ENCODE results near the genes PCDHGA1, PCDHGA3, PCDHGB3 and HDAC3.

DNA sequence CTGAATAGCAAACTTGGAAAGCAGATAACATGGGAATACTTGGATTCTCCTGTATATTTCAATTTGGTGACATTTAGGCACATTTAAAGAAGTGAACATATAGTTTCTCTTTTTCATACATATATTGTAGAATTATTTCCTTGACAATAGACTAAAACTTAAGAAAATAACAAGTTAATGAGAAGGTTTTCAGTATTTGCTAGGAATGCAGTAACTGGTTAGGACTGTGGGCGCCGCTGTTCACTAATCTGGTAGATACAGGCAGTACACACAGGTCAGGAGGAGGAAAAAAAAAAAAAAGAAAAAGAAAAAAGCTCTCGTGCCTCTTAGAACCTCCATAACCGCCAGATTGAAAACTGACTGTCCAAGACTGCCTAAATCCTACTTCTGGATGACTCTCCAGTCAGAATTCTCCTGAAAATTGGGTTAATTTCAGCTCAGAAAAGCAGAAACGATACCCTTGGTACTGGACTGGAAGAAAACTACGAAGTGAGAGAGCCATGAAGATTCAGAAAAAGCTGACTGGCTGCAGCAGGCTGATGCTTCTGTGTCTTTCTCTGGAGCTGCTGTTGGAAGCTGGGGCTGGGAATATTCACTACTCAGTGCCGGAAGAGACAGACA is at the start of gene PCDHGA1:
TSS of gene PCDHGA1 (plus strand) at position 330 of the 621 bp plus-strand sequence.
- PRO-cap, result no peak
- RAMPAGE, long total RNA, 2 experiments, result no peak in any of the 2 experiments

DNA sequence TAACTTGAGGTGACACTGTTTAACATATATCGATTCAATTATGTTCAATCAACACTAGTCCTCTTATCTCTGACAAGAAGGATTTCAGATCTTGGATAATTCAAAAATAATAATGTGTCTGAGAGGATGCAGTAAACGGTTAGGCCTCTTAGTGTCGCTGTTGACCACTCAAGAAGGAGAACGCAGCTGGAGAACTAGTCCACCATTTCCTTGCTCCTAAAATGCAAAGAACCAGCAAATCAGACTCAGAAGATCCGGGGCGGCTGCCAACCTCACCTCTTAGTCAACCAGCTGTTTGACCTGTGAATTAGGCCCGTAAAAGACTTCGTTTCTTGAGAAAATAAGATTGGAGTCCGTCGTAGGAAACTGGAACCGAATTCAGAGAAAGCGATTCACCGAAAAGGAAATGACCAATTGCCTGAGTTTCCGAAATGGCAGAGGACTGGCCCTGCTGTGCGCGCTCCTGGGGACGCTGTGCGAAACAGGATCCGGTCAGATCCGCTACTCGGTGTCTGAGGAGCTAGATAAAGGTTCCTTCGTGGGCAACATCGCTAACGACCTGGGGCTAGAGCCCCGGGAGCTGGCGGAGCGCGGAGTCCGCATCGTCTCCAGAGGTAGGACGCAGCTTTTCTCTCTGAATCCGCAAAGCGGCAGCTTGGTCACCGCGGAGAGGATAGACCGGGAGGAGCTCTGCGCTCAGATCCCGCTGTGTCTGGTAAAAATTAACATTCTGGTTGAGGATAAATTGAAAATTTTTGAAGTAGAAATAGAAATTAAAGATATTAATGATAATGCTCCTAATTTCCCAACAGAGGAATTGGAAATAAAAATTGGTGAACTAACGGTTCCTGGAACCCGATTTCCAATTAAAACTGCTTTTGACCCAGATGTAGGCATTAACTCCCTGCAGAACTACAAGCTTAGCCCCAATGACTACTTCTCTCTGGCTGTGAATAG is at the start of gene PCDHGA3:
TSS of gene PCDHGA3 (plus strand) at position 202 of the 957 bp plus-strand sequence.
- PRO-cap, result no peak
- RAMPAGE, long total RNA, 2 experiments, result no peak in any of the 2 experiments

DNA sequence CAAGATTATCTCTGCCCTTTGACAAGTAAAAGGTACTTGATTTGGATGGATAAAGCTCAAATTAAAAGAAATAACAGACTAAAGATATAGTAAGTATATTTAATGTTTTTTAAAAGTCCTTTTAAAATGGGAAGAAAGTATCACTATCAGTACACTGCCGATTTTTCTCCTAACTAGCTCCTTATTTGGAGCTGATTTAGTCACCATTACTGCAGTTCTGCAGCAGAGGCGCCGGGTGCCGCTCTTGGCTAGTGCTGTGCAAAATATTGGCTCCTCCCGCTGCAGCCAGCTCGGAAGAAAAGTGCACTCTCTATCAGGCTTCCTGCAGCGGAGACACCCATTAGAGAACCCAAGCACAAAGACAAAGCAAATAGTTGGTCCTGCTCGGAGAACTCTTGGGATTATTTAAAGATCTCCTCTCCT is at the start of gene PCDHGB3:
TSS of gene PCDHGB3 (plus strand) at position 304 of the 423 bp plus-strand sequence.
- PRO-cap, result no peak
- RAMPAGE, long total RNA, 2 experiments, result no peak in any of the 2 experiments

DNA sequence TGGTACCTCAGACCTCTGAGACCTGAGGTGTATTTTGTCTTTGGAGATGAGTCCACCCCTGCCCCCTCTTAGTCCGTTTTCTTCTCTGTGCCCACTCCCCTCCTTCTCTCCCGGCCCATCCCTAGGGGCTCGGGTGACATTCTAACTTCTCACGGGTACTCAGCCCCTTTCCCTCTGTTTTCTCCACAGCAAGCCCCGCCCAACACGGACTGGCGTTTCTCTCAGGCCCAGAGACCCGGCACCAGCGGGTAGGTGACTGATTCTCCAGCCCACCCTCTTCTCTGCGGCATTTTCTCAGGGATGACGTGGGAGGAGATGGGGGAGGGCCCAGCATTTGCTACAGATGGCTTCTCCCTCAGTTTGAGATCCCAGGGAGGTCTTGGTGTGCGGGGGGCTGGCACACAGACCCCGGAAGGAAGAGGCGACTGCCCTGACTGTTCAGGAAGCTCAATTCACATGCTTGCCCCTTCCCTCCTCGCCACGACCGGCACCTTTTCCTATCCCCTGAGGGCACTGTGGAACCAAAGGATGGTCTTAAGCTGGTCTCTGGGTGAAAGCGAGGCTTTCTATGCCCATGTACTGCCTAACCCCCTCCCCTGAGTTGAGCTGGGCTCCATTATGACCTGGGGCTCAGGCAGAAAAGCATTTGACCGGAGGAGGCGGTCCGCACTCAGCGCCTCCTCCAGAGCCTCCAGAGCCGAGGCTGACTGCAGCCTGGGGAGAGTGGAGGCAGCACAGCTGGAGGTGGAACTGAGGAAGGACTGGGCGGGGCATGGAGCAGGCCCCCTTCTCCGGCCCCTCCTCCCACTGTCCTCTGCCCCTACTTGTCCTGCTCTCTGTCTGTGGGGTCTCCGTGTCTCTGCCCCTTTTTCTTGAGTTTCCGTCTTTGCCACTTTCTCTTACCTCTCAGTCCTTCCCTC is 6.0 kb downstream of the PCDHGC5 start:
- PRO-cap, result no peak
- RAMPAGE, long total RNA, 2 experiments, result no peak in any of the 2 experiments

GRCh38 chr5:141513520-141514552 is 25.0 kb downstream of the PCDHGC5 start:
- PRO-cap, result bidirectional peak, plus-strand start at chr5:141513805, minus-strand start at chr5:141513731
- RAMPAGE, long total RNA, 2 experiments, result no peak in any of the 2 experiments

DNA sequence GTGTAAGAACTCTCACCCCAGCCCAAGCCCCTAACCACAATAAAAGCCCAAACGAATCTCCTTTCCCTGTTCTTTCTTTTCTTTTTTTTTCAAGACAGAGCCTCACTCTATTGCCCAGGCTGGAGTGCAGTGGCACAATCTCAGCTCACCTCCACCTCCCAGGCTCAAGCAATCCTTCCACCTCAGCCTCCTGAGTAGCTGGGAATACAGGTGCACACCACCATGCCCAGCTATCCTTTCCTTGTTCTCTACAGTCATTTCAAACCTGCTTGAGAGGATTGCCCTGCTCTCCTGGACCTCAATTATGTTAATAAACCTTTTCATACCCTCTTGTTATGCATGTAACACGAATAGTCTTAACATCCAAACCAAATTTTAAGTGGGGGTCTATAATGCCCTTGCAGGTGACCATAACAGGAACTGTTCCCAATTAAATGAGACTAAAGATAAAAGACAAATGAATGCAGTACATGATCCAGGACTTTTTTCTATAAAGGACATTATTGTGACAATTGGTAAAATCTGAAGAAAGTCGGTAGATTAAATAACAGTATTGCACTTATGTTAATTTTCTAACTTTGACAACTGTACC is 61.8 kb downstream of the PCDHGC5 start:
- PRO-cap, result no peak
- RAMPAGE, long total RNA, 2 experiments, result no peak in any of the 2 experiments

DNA sequence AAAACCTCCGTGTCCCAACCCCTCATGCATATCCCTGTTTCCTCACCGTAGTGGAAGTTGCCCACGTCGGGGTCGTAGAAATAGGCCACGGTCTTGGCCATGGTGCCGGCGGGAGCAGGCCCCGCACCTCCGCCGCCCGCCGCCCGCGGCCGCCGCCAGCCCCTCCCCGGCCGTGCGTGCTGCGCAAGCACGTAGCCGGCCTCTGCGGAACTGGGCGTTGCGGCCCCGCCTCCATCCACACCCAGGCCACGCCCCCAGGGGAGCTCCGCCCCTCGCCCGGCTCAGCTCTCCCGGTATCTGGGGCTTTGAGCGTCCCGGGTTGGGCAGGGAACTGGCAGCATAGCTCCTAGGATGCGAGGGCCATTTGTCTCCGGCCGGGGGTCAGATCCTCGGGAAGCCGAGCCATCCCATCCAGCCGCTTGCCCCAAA is at the start of gene HDAC3:
TSS of gene HDAC3 (minus strand) at position 160 of the 429 bp plus-strand sequence.
- PRO-cap, result bidirectional peak, plus-strand start at position 312 of the sequence, minus-strand start at position 160 of the sequence
- RAMPAGE, long total RNA, 2 experiments, result start-site peak on the minus strand in 1 of 2 experiments, centred at position 146 of the sequence, 172 reads per replicate

- PRO-cap, result no peak
- RAMPAGE, long total RNA, 2 experiments, result no peak in any of the 2 experiments
Observed at GRCh38 chr5:141680068-141680759, 1.8 kb downstream of the ARAP3 start.

DNA sequence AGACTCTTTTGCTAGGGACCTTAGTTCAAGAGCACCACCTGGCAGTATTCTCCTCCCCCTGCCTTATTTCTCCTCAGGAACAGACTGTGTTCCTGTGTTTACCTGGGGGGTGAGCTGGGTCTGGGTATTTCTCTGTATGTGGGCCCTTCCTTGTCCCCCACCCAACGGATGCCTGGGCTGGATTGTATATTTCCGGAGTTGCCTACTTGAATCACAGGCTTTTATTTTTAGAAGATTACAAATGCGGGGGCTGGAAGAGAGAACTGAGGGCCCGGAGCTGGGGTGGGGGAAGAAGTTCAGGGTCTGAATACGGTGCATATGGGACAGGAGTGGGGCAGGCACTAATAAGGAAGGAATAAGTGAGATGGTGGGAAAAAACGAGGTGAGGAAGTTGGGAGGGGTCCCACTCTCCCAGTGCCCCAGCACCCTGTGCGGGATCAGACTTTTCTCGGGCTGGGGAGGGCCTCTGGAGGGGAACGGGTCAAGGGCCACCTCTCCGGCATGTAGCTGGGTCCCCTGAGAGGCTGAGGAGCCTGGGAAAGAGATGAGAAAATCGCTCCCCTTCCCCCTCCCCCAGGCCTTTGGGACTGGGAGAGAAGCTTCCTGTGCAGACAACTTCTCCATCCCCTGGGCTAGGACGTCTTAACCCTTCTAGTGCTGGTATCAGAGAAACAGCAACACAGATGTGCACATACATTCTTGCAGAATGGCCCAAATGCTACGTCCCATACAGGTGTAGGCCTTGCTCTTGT is 42.1 kb downstream of the PCDH1 start:
- PRO-cap, result no peak
- RAMPAGE, long total RNA, 2 experiments, result no peak in any of the 2 experiments

DNA sequence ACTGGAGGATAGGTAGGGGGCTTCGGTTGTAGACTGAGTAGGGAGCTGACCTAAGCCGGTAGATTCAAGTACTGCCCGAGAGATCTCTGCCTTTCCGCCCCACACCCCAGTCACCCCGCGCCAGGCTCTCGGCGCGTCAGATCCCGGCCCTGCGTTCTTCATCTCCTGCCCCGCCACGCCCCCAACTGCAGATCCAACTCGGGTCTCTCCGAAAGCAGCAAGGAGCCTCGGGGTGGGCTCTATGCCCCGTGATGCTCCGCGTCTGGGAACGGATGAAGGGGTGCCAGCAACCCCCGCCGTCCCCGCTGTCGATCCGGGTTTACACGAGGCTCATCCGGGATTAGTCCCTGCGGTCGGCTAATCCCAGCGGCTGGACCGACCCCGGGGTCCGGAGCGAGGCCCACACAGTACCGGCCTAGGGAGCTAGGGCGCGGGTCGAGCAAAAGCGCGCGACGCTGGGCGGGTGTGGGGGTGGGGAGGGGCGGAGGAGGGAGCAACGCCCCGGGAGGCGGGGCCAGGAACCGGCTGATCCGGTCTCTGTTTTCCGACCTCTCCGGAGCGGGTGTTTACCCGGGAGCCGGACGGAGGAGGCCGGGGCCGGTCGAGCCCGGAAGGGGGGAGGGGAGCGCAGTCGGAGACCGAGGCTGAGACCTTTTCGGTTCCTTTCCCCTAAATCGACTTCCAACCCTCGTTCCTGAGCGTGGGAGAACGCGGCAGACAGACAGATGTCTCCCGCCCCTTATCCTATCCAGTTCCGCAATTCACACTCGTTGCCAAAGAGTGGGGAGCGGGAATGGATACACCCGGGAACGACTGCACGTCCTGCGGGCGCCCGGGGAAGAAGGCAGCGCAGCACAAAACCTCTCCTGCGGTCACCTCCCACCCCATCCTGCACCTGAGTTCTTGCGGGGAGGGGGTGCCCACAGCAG is 28.7 kb downstream of the PCDH1 start:
- PRO-cap, result bidirectional peak, plus-strand start at position 556 of the sequence, minus-strand start at position 467 of the sequence
- RAMPAGE, long total RNA, 2 experiments, result start-site peak on the minus strand in 1 of 2 experiments, centred at position 458 of the sequence, 8 reads per replicate

DNA sequence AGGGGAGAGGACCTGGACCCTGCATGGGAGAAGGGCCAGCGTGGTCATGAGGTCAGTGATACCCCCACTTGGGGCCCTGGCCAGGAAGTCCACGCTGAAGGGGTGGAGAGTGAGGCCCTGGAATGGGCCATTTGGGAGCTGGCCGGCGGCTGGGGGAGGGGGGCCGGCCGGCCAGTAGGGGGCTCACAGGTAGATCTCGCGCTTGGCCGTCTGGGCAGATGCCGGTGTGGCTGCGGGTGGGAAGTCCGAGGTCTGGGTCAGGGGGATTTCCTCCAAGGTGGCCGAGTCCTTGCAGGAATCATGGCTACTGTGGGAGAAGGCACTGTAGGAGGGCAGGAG is 24.4 kb downstream of the PCDH1 start:
- PRO-cap, result no peak
- RAMPAGE, long total RNA, 2 experiments, result no peak in any of the 2 experiments

GRCh38 chr5:141864159-141864816 is 13.9 kb downstream of the PCDH1 start:
- PRO-cap, result no peak
- RAMPAGE, long total RNA, 2 experiments, result no peak in any of the 2 experiments

- PRO-cap, result no peak
- RAMPAGE, long total RNA, 2 experiments, result no peak in any of the 2 experiments
Observed at GRCh38 chr5:141878730-141879529, 720 bp upstream of the PCDH1 start.

GRCh38 chr5:141951433-141951838 is 6.6 kb downstream of the PCDH12 start:
- PRO-cap, result no peak
- RAMPAGE, long total RNA, 2 experiments, result no peak in any of the 2 experiments

GRCh38 chr5:142342106-142342915 is 17.5 kb upstream of the SPRY4 start:
- PRO-cap, result no peak
- RAMPAGE, long total RNA, 2 experiments, result no peak in any of the 2 experiments

DNA sequence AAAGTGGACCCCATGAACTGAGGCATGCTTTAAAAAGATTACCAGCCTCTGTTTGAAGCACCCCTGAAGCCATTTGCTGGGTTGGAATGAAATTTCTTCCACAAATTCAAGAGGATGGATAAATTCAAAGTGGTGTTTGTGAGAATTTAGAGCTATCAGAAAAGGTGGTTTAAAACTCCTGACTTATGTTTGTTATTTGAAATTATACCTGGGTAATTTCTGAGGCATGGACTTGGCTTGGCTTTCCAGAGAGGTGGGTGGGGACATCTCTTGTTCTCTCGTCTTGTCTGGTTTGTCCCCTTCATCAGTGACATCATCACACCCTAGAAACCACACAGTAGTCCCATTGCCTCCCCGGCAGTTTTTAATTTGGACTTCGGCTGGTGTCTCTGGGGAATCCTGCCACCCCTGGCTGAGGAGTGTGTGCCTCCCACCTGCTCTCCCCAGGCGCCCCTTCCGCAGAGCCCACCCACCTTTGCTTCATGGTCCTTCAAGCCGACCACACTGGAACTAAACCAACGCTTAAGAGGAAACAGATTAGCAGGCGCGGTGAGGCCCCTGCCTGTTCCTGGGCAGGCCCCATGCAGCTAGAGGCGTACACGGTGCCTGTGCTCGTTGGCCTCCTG is 107.4 kb upstream of the SPRY4 start:
- PRO-cap, result no peak
- RAMPAGE, long total RNA, 2 experiments, result no peak in any of the 2 experiments

DNA sequence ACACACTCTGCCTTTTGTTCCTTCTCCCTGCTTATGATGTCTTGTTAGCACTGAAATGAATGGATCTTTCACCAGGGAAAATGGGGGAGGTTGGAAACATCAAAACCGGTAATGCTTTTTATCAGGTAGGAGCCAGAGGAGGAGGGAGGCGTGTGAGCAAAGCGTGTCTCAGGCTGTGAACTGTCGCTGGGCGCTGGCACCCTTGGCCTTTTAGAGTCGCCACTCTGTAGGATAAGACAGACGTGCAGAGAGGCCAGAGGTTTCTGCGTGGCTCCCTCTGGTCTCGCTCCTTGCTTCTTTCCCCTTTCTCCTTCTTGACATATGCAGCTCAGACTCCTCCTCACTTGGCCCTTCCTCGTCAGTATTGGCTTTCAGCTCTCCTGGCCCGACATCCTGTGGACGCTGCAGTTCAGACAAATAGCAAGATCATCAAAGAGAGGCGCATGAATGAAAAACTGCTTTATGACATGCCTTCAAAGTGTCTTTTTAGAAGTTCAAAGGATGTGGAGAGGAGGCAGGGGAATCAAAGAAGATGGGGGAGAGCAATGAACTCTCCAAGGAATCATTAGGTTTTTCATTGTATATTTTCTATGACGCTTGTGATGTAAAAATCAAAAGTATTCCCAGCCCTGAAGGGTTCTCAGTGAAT is 116.8 kb upstream of the SPRY4 start:
- PRO-cap, result no peak
- RAMPAGE, long total RNA, 2 experiments, result no peak in any of the 2 experiments

- PRO-cap, result no peak
- RAMPAGE, long total RNA, 2 experiments, result no peak in any of the 2 experiments
Observed at GRCh38 chr5:142521931-142522230, 164.0 kb downstream of the FGF1 start.

GRCh38 chr5:142548983-142549234 is 137.0 kb downstream of the FGF1 start:
- PRO-cap, result no peak
- RAMPAGE, long total RNA, 2 experiments, result no peak in any of the 2 experiments

- PRO-cap, result no peak
- RAMPAGE, long total RNA, 2 experiments, result no peak in any of the 2 experiments
Observed at GRCh38 chr5:142771783-142772719, 1.9 kb downstream of the ARHGAP26 start.

Data from breast epithelium (tissue), 2 donors.